ENCODE measurements around a stretch of chr10.

- PRO-cap, result bidirectional peak, plus-strand start at chr10:124916923, minus-strand start at chr10:124916704
Observed at GRCh38 chr10:124916618-124917618, 25.0 kb upstream of the ZRANB1 start.

GRCh38 chr10:124946623-124947329 lies 4.9 kb downstream of the ZRANB1 start:
- PRO-cap, result no peak

GRCh38 chr10:124983008-124984022 lies 41.4 kb downstream of the ZRANB1 start:
- PRO-cap, result no peak

DNA sequence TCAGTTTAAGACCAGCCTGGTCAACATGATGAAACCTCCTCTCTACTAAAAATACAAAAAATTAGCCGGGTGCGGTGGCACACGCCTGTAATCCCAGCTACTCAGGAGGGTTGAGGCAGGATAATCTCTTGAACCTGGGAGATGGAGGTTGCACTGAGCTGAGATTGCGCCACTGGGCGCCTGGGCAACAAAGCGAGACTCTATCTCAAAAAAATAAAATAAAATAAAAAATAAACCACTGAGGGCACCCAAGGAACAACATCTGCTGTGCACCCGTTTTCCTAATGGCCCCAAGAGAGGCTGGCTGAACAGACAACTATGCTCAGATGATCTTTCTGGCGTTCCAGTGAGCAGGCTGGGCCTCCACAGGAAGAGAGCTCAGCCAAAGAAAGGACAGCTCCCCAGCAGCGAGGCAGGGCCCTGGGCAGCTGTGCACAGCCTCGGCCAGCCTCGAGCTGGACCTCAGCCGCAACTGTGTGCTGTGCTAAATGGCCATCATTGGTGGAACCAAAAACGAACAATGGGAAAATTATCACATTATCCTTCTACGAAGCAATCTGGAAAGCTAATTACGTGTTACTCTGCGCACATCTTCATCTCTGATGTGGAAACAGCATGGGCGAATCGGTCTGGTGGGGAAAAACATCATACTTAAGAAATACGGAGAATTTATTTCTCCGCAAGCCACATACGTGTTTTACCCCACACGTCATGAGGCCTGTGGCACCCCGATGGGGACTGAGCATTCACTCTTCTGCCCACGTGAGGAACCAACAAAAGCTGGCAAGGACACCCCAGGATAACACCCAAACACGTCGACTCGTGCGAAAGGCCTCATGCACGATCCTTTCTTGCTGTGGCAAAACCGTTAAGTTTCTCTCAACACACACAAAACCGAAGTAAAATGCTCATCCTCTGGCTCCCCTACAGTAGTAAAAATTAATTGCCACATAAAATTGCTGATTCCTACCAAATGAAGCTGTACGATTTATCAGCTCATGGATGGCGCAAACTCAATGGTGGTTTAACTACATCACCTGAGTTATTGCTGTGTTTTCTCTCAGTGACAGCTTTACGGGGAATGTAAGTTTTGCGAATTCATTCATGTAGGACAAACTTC lies 35.1 kb upstream of the CTBP2 start:
- PRO-cap, result no peak

DNA sequence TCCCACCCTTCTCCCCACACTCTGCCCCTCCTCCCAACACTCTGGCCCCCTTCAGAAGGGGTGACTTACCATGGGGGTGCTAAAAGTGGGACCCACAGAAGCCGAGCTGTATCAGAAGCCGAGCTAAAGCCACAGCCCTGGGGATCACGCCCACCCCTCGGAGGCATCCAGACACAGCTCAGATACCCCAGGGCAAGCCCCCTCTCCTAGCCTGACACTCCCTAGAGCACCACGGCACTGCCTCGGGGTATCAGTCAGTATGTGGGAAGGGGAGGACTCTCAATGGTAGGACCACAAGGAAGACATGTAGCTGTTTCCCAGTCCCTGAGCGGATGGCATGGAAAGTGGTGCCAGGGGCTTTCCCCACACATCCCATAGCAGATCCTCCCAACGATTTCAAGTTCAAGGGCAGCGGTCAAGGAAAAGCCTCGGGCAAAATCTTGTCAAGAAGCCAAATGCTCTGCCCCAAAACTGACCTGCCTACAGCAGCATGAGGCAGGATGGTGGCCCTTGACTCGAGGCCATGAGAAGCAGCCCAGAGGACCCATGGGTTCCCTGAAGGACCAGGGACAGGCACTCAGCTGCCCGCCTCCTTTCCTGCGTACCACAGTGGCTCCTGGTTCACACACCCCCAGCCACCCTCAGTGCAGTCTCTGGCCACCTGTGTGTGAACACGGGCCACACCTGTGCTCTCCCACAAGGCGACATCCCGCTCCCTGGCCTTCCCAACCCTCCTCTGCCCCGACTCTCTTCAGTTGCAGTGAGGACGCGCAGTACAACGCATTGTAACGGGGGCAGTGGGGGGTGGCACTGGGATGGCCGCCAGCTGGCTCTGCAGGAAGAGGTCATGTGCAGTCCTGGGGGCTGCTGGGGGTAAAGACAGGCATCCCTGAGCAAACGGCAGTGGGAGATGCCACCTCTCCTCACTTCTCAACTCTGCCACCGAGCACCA lies 88.8 kb upstream of the CTBP2 start:
- PRO-cap, result no peak

- PRO-cap, result no peak
Observed at GRCh38 chr10:125124804-125125503, 97.1 kb upstream of the CTBP2 start.

GRCh38 chr10:125281481-125281680 lies 253.5 kb upstream of the CTBP2 start:
- PRO-cap, result no peak

- PRO-cap, result no peak
Observed at GRCh38 chr10:125442816-125443257, 240.1 kb downstream of the TEX36 start.

GRCh38 chr10:125633498-125634136 lies 49.3 kb downstream of the TEX36 start:
- PRO-cap, result no peak

GRCh38 chr10:125815684-125816928 lies 7.0 kb downstream of the UROS start:
- PRO-cap, result no peak

GRCh38 chr10:125836323-125837147 lies 13.2 kb downstream of the BCCIP start:
- PRO-cap, result no peak

DNA sequence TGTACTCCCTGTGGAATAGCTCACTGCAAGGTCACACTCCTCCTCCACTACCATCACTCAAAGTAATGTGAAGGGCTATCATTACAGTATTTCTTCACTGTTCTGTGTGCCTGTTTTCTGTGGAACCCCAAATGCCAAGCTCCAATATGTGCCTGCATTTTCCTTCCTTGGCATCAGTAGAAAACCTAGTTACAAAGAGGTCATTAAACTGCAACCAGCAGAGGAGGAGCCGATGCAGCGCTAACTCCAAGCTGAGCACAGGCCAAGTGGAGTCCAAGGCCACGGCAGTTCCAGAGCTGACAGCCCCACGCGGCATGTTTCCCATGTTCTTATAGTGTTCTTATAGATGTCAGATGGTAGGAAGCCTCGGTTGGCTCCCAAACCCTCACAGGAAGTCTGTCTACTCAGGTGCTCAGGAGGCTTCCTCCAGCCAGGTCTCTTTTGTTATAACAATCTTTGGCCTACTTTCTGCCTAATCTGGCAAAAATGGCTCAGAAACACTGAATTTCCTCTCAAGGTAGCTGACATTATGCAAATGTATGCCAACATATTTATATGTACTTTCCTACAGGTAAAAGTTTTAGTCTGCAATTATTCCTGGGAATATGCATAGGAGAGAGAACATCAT lies 21.6 kb downstream of the BCCIP start:
- PRO-cap, result no peak

DNA sequence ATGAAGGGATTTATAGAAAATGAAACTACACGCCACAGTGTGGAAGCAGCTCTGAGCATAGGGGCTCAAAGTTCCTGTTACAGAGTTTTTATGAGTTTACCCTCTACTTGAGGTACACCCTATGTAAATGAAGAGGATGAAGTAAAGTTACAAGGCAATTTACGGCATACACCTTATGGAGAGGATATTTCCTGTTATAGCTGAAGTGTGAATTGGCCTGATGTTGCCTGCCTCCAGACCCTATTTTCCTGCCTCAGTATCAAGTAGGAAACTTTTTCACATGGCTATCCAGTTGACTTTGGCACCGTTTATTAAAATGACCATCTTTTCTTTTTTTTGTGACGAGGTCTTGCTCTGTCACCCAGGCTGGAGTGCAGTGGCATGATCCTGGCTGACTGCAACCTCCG lies 33.4 kb downstream of the FANK1 start:
- PRO-cap, result no peak

- PRO-cap, result no peak
Observed at GRCh38 chr10:126060063-126061004, 164.0 kb downstream of the FANK1 start.

DNA sequence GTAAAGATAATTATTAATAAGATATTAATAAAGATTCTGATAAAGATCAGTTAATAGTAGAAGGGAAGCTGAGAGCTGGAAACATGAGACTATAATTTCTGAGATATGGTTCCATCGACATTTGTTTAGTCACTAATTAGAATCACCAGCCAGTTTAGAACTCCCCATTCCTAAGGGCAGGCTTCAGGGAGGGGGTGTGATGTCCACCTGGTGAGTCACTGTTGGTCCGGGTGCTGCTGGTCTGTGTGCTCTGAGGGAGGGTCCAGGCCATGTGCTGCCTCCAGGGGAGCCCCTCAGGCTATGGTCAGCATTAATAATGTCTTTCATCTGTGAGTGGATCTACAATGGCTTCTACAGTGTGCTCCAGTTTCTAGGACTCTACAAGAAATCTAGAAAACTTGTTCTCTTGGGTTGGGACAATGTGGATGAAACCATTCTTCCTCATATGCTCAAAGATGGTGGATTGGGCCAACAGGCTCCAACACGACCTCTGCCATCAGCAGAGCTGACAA lies 115.7 kb downstream of the ADAM12 start:
- PRO-cap, result no peak

DNA sequence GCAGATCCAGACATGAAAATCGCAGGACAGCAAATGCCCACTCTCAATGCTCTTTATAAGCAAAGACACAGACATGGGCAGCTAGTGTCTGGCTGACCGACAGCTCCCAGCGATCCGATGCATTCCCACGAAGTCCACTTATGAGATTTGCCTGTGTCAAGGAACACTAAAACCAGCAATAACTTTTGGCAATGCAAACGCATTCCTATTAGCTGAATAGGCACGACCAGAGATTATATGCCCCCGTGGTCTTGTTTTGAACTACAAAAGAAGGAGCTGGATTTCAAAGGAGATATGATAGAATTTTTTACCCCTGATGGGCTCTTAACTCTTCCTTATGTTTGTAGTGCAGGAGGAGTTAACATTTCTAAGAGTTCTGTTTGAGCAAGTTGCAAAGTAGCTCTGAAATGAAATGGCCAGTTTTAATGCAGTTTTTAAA lies 72.5 kb downstream of the ADAM12 start:
- PRO-cap, result no peak

DNA sequence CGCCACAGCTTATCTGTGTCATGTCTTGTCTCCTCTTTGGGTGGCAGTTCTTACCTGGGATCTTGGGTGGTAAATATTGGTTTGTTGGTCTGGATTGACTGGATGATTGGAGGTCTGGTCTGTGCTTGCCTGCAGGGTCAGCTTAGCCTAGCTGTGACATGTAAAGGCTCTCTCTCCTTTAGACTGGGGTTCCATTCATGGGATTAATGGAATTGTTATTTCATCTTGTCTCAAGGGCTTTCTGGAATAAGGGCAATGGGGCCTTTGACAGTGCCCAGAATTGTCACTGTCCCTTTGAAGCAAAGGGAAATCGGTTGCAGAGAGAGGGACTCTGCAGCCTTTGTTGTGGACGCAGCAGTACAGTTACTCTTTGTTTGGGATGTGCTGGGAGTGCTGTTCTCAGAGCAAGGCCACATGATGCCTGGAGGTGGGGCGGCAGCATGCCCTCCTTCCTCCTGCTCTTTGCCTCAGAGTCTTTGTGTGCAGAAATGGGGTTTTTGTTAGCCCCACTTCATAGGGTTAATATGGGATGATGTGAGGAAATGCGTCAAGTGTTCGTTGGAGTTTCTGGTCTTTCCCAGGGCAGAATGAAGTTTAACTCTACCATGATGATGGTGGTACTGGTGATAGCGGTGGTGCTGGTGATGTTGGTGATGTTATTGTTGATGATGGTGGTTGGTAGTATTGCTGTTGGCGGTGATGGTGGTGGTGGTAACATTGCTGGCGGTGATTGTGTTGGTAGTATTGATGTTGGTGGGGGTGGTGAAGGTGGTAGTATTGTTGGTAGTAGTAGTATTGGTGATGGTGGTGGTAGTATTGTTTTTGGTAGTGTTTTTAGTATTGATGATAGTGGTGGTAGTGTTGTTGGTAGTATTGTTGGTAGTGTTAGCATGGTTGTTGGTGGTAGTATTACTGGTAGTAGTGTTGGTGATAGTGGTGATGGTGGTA lies 45.3 kb downstream of the DOCK1 start:
- PRO-cap, result no peak

DNA sequence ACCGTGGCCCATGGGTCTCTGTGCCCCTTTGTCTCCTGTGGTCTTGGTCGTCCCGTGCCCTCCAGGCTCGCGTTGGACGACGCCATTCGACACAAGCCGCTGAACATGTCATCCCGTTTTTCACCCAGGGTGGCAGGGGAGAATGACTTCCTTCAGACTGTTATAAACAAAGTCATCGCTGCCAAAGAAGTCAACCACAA lies 106.8 kb downstream of the DOCK1 start:
- PRO-cap, result no peak

DNA sequence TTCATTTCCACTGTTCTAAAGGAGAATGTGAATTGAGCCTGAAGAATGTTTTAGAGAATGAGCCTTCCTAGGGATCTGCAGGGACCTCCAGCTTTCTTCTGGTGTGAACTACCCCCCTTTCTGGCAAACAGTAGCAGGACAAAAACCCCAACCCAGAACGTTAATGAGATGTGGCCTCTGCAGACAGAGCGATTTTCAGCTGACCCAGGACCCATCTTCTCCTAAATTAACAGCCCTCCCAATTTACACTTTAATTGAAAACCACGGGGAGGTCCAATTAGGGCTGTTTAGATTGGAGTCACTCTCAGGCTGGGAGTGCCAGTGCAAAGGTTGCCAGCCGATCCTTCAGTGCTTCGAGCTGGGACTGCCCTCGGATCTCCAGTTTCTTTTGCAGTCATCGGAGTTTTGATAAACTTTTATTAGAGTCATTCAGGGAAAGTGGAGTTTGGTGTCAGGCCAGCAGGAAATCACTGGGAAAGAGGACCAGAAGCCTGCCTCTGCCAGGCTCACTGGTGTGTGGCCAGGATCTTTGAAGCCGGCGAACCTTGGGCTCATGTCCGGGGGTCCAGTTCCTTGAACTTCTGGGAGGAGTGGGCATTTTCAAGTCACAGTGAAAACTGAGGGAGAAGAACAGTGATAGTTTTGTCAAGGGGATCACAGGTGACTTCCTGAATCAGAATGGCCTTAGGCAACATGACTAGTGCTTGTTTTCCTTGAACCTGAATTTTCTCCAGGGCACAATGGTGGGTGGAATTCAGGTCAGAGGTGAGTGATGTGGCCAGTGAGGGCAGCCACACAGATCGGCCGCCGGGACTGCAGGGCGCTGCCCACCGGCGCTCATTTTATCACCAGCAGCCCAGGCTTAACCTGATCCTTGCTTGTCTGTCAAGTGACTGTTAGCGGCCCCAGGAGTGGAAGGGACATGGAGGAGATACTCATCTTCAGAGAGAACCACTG lies 108.2 kb downstream of the DOCK1 start:
- PRO-cap, result no peak

DNA sequence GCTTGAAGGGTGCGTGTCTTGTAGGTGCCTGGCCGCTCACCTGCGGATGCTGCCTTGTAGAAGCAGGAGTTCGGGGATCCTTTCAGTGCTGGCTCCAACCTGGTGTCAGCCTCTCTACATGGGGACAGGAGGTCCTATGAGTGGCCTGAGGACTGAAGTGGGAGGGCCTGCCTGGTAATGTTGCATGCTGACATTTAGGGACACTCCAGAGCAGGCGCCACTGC lies 520 bp upstream of the INSYN2A start:
- PRO-cap, result no peak

All from H9 (cell line).